SJCRH30 (cell line): ENCODE data around the genes F11R and DUSP12.

- RAMPAGE, long total RNA, result no peak
Observed at GRCh38 chr1:160560339-160560710, 19.0 kb downstream of the CD84 start.

DNA sequence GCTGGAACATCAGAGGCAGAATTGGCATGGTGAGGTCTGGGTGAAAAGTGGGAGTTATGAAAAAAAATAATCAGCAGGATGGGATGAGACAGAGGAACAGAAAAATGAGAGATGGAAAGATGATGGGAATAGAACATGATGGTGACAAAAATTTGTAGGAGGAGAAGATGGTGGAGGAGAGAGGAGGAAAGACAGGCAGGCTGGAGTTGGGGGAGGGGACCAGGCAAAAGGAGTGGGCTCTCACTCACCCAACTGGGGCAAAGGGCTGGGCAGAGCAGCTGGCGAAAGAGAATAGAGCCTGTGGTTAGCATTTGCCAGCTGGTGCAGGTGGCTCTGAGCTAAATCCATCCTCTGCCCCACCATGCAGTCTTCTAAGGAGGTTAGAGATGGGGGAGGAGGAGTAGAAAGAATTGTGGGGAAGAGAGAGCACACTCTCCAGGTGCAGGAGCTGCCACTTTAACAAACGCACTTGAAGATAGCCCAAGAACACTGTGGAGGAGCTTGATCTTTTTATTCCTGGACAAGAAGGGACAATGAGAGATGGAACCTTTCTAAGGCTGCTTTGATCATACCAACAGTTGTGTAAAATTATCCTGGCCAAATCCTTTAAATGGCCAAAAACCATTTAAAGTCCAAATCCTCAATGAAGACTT lies 27.6 kb upstream of the SLAMF1 start:
- RAMPAGE, long total RNA, result no peak

DNA sequence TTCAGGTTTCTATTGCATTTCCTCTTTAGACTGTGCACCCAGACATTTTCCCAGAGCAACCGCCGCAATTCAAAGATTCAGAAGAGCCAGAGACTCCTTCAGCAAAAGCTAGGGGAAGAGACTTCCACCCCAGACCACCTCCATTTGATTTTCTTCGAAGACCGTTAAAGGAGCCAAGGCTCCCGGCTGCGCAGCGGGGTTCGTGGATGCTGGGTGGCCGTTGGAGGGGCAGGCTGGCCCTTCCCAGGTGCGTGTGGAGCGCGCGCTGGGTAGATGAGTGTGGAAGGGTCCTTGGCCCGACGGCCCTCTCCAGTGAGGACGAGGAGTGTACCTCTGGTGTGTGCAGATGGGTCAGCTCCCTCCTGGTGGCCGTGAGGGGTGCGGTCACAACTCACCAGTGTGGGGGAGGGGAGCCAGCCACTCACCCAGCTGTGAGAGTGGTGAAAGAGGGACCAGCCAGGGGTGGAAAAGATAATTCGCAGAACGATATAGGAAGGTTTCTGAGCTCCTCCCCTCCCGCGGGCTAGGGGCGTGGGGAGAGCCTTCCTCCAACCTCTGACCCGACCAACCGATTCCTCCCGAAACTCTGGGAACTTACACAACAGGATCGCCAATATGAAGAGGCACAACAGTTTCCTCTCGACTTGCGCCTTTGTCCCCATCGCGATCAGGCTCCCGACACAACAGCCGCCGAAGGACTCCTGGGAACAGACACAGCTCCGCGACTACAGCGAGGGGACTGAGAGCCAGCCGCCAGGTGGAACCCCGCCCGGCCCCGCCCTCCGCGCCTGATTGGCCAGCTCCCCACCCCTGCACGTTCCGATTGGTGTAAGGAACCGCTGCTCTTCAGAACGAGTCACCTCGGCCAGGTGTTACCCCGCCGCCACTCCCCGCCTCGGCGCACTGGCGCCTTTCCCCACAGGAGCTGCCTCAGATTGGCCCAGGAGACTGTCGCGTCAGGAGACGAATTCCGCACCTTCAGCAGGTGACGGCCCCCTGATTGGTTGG lies at the start of gene F11R:
TSS of gene F11R (minus strand) at position 741 of the 1,008 bp plus-strand sequence.
- RAMPAGE, long total RNA, result no peak

DNA sequence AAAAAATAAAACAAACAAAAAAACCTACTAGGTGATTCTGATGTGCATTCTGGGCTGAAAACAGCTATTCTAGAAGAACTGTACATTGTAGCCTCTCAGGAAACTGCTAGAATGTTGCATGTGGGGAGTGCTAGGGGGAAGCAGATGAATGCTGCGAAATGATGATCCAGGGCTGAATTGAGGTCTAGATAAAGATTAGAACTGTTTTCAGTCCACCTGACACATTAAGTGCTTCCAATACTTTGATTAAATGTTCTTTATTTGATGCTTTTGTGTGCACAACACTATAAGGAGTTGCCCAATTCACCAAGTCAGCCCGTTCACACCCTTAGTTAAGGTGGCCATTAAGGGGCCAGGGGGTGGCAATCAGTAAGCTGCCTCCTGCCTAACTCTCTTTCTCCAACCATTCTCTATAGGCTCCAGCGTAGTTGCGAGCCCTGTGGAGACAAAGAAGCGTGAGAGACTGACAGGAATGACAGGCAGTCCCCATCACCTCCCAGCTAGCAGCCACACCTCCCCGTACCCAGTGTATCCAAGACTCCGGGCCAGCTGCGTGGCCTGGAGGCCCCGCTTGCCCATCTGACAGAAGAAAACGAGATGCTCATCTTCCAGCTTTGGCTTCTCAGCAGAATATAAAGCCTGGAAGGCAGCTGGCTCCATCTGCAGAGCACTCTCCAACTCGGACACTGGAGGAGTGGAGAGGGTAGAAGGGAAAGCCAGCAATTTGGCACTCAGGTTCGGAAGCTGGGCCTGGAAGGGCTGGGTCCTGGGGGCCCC lies 1.2 kb downstream of the TSTD1 start:
- RAMPAGE, long total RNA, result no peak

GRCh38 chr1:161083329-161084104 lies 5.8 kb downstream of the NECTIN4 start:
- RAMPAGE, long total RNA, result no peak

DNA sequence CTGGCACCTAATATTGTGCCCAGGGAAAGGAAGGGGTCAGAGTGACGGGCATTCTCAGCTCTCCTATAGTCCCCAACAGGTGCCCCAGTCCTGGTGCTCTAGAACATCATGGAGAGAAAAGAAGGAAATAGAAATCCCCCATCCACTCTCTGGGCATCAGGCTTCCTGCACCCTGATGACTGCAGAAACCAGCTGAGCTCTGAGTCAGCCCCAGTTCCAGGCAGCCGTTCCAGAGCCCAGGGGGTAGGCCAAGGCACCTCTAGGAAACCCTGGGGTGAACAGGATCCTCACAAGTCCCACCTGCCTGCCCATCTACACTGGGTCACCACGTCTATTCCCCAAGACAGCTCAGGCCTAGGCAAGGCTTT lies 777 bp downstream of the NECTIN4 start:
- RAMPAGE, long total RNA, result no peak

DNA sequence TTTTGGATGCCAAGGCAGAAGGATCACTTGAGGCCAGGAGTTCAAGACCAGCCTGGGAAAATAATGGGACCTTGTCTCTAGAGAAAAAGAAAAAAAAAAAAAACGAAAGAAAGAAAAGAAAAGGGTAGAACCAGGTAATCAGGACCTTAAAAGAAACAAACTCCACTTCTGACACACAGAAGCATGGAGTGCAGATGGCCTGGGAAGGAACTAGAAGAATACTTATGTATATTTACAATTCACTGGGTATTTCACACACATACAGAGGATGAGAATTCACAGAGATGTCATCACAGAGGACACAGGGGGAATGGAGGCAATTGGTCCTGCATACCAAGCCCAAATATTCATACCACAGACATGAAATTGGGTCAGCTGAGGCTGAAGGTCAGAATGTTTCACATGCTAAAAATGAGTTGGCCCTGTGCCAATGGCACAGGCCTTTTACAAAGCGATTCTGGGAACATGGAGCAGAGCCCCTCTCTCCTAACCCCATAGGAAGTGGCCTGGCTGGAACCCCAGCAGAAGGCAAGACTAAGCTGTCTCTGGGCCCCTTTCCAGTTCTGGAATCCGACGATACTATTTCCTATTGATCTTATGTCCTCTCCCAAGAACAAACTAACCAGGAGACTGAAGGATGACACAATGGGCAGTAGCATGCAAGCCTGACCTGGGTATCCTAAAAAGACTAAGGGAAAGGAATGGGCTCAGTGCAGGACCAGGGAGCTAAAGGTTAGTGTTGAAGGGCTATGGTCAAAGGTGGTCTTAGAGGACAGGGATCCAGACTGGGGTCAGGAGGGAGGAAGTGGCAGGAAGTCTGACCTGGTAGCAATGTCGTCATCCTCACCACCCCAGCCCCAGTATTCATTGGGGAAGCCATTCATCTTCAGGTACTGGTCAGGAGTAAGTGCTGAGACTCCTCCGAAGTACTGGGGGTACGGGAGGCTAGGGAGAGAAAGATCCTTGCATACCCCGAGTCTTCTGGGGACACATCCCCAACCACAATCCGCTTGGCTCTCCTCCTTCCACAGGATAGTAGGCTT lies 4.2 kb downstream of the B4GALT3 start:
- RAMPAGE, long total RNA, result no peak

DNA sequence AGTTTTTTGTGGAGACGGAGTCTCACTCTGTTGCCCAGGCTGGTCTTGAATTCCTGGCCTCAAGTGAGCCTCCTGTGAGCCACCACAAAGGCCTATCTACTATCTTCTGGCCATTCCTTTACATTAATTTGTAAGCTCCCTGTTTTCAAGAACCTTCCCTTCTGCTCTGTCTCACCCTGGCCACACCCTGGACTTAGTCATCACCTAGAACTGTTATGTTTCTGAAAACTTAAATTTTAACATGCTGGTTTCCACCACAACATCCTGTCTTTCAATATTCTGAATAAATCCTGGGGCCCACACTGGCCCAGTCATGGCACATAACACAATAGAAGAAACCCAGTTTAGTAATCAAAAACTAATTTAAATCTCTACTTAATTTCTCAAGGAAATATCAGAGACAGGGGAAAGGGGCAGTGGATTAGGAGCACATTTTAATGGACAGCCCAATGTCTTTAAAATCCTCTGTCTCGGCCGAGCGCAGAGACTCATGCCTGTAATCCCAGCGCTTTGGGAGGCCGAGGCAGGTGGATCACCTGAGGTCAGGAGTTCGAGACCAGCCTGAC lies 5.0 kb upstream of the B4GALT3 start:
- RAMPAGE, long total RNA, result no peak

DNA sequence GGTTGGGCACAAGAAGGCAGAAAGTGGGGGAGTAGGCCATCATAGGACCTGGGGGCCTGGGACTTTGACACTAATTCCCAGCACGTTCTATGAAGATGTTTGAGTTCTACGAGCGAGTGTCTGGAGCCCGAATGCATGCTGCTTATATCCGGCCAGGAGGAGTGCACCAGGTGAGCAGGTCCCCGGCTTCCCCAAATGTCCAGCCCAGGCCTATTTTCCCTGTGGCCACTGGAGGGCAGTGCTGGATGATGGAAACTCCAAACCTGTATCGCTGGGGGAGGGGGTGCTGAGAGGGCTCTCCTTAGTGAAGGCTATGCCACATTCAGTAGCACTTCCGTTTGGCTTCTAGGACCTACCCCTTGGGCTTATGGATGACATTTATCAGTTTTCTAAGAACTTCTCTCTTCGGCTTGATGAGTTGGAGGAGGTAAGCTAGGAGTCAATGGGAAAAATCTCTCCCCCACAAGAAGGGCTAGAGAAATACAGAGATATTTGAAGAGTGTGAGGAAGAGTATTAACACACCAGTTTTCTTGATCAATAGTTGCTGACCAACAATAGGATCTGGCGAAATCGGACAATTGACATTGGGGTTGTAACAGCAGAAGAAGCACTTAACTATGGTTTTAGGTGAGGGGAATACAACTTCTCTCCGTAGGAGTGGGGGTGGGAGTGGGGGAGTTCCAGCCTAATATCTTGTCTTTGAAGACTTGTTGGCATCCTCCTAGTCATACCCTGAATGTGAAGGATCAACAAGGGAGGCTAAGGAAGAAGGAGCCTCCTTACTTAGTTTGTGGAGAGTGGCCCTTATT lies 5.1 kb upstream of the FCER1G start:
- RAMPAGE, long total RNA, result no peak

GRCh38 chr1:161244821-161245412 lies 6.9 kb upstream of the NR1I3 start:
- RAMPAGE, long total RNA, result no peak

GRCh38 chr1:161499674-161500112 lies 5.6 kb upstream of the FCGR2A start:
- RAMPAGE, long total RNA, result no peak

DNA sequence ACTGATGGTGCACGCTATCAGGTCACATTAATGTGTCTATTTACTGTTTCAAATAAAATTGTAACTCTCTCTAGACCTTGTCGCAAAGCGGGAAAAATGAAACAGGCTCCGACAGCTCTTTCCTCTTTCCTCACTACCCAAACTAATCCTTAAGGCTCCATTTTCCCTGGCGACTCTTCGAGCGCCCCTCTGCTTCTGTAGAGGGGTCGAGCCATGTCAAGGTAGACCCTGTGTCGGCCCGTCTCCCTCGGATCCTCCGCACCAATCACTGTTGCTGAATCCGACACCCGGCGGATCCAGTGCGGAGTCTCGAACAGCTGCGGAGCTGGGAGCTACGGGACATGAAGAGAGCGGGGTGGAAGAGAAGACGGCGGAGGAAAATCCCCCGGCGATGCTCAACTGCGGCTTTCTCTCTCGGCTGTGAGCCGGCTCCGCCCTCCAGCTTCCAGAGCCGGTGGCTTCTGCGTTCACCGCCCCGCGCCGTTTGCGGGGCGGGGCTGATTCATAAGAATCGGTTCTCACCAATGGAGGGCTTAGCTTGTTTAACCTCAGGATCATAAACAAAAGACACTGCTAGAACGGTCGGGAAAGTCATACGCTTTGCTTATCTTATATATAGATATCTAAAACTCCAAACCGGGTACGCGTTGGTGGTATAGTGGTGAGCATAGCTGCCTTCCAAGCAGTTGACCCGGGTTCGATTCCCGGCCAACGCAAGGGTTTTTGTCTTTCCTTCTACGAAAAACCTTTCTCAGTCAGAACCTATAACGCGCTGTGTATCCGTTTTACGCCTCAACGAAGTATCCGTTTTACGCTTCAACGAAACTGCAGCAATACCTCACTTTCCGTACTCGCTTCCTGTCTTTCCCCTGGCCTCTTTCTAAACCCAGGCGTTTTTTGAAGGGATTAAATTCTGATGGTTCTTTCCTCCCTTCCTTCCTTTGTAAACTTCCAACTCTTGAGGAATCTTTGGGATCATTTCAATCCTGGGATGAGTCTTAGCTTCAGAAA lies 6.4 kb downstream of the HSPA6 start:
- RAMPAGE, long total RNA, result no peak

DNA sequence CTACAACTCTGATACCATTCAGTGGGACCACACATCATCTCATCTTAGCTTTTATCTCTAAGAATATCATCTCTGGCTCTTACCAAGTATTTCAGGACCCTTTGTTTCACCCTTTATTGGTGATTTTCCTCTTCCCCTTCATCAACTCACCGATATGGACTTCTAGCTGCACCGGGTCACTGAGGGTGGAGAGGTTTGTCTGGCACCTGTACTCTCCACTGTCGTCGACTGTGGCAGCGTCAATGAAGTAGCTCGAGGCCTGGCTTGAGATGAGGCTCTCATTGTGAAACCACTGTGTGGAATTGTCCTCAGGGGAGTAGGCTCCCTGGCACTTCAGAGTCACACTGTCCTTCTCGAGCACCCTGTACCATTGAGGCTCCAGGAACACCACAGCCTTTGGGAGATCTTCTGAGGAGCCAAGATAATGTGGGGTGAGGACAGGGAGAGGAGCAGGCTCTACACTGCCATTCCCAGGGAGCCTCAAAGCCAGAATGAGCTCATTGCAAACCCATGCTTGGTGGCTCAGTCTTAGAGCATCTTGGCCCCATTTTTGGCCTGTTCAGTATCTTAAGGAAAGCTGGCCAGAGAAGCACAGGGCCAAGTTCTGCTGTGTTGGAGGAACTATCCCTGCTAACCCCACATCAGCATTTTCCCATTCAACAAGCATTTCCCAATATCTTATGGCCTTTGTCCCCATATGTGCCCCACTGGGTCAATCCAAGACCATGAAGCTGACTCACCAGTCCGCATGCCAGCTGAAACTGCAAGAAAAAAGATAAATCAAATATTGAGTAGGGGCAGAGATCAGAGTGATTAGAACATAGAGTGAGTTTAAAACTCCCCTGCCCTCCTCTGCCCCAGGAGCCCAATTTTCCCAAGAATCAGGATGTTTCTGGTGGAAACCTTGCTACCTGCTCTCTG lies 1.1 kb downstream of the FCGR3A start:
- RAMPAGE, long total RNA, result no peak

DNA sequence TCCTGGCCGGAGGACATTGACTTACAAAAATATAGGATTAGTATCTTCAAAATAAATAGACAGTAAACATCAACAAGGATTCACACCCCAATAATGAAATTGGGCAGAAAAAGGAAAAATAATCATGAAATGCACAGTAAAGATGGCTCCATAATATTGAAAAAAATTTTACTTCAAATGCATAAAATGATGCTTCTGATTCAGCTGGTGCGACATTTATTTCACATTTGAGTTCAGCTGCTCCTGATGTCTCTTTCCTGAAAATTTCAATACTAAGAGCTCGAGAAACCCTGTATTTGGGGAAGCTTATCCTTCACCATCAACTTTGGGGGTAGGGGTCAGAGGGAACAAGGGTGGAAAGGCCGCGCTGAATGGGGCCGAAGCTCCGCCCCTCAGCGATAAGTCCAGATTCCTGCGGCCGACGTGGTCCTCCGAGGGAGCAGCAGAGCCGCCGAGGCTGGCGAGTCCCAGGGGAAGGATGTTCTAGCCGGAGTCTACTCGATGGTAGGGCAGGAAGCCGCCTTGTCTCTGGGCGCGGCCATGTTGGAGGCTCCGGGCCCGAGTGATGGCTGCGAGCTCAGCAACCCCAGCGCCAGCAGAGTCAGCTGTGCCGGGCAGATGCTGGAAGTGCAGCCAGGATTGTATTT lies at the start of gene DUSP12:
TSS of gene DUSP12 (plus strand) at position 525 of the 647 bp plus-strand sequence.
- RAMPAGE, long total RNA, result start-site peak on the plus strand centred at position 542 of the sequence, 40 bp wide, 494 and 161 reads in 2 replicates

- RAMPAGE, long total RNA, result no peak
Observed at GRCh38 chr1:162019649-162020556, 3.8 kb downstream of the OLFML2B start.

GRCh38 chr1:162070499-162070774 lies 946 bp downstream of the NOS1AP start:
- RAMPAGE, long total RNA, result no peak

GRCh38 chr1:162168080-162168613 lies 98.7 kb downstream of the NOS1AP start:
- RAMPAGE, long total RNA, result no peak

- RAMPAGE, long total RNA, result no peak
Observed at GRCh38 chr1:162632665-162633078, 408 bp downstream of the DDR2 start.

GRCh38 chr1:162822265-162823342 lies 32.1 kb downstream of the HSD17B7 start:
- RAMPAGE, long total RNA, result no peak

DNA sequence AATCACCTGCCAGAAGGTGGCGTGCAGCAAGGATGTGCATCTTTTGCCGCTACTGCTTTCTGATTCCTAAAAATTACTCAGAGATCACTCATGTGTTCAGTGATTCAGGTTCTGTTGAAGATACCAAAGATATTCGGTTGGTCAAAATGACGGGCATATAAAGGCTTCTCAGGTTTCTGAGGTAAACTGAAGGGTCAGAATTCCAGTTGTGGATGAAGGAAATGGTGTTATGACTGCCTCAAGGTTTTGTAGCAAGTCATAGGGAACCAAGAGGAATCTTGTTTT lies 2.7 kb downstream of the RGS4 start:
- RAMPAGE, long total RNA, result no peak